Omental fat pad (tissue), 4 donors: ENCODE results near the genes SMARCC1 and FBXW12.

DNA sequence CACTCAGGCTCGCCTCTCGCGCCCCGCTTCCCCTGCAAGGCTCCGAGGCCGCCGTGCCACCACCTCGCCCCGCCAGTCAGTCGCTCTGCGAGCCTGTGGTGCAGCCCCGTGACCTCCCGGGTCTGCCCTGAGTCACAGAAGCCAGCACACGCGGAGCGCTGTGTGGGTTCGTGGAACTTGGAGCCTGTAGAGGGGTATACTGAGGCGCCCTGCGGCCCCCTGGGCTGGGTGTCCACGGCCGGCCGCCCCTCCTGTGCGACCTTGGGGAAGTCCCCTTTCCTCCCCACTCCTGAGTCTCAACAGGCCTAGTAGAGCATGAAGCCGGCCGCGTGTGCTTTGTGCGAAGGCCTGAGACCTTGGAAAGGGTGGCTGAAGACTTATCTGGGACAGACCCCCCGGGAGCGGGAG is 495 bp upstream of the ALS2CL start:
- PRO-cap, result no peak
- RAMPAGE, long total RNA, 4 experiments, result no peak in any of the 4 experiments

- PRO-cap, result no peak
- RAMPAGE, long total RNA, 4 experiments, result no peak in any of the 4 experiments
These were observed 1.3 kb upstream of the TMIE start for GRCh38 chr3:46699920-46700280.

GRCh38 chr3:46871126-46871660 is 6.3 kb upstream of the PTH1R start:
- PRO-cap, result no peak
- RAMPAGE, long total RNA, 4 experiments, result no peak in any of the 4 experiments

DNA sequence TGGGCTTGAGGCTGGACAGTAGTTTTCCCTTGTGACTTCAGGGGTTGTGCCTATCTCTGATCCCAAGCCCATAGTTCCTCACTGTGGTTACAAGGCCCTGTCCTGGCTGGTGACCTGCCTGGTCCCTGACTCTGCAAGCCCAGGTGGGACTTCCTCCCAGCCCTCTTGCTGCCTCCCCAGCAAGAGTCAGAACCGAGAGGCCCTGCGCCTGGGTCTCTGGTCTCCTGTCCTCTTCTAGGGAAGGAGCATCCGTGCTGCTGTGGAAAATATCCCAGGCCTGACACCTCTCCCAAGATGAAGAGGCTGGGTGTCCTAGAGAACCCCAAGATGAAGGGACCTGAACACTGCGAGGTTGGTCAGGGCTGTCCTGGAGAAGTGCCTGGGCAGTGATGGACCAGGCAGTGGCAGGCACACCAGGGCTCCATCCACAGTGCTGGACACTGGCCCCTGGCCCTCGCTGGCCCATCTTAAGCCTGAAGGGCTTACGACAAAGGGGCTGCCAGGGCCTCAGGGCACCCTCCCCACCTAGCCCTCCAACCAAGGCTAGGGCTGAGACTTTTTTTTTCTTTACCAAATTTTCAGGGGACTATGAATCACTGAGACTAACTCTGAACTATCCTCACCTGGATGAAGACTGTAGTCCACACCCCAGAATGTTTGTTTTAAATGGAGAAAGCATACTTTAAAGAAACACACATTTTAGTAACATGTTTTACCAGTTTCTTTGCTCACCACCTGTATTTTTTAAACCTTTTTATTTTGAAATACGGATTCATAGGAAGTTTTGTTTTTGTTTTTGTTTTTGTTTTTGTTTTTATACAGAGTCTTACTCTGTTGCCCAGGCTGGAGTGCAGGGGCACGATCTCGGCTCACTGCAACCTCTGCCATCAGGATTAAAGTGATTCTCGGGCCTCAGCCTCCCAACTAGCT is 32.9 kb downstream of the PTH1R start:
- PRO-cap, result no peak
- RAMPAGE, long total RNA, 4 experiments, result no peak in any of the 4 experiments

- PRO-cap, result no peak
- RAMPAGE, long total RNA, 4 experiments, result no peak in any of the 4 experiments
These were observed 40.4 kb downstream of the PTH1R start for GRCh38 chr3:46917625-46918518.

DNA sequence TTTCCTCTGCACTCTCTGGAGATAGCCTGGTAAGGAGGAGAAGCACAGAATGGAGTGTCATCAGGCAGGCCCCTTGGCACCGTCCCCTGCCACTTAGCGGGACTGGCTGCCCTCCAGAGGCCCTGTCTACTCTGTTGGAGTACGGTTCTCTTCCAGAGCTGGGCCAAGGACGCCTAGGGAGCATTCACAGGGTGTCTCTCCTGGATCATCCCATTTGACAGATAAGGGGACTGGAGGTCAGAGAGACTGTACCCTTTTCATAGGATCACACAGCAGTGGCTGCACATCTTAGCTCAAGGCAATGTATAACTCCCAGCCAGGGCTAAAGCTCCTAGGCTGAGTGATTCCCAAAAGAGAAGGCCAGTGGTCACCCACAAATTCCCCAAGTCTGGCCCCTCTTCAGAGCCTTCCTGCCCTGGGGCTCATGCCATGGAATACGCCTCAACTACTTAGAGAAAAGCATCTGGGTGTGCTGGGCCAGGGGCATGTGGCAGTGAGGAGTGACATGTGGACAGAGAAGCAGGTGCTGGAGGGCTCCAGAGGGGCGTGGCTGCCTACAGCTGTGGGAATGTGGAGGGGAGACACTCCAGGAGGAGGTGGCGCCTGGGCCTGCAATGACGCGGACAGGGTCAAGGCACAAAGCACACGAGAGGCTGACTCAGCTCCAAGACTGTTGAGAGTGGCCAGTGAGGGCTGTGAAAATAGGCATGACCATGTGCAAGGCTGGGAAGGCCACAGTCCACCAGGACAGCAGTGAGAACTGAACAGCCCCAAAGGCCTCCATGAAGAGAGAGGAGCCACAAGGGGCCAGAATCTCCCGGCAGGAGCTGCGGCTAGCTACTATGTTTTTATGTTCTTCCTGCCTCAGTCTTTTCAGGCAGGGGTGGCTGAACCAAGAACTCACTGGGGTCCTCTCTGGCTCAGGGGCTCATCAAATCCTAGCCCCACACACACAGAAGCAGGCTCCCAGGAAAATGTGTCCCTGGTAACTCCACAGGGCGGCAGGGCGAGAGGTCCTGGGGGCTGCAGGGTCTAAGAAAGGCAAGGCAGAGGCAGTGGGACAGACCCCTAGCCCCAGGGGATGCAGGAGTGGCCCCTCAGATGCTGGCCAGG is 48.5 kb downstream of the PTH1R start:
- PRO-cap, result no peak
- RAMPAGE, long total RNA, 4 experiments, result no peak in any of the 4 experiments

GRCh38 chr3:46928125-46928693 is 48.3 kb downstream of the CCDC12 start:
- PRO-cap, result no peak
- RAMPAGE, long total RNA, 4 experiments, result no peak in any of the 4 experiments

DNA sequence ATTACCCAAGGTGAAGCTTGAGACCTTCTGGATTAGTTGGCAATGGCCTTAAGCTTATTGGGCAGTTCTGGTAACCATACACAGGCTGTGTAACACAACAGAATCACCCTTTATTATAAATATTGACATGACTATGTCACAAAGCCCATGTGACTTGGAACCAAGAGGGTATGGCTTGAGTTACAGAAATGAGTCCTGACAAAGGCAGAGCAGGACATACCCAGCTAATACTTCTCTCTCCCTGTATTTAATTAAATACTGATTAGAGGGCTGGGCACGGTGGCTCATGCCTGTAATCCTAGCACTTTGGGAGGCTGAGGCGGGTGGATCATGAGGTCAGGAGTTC is 43.4 kb downstream of the NBEAL2 start:
- PRO-cap, result no peak
- RAMPAGE, long total RNA, 4 experiments, result no peak in any of the 4 experiments

DNA sequence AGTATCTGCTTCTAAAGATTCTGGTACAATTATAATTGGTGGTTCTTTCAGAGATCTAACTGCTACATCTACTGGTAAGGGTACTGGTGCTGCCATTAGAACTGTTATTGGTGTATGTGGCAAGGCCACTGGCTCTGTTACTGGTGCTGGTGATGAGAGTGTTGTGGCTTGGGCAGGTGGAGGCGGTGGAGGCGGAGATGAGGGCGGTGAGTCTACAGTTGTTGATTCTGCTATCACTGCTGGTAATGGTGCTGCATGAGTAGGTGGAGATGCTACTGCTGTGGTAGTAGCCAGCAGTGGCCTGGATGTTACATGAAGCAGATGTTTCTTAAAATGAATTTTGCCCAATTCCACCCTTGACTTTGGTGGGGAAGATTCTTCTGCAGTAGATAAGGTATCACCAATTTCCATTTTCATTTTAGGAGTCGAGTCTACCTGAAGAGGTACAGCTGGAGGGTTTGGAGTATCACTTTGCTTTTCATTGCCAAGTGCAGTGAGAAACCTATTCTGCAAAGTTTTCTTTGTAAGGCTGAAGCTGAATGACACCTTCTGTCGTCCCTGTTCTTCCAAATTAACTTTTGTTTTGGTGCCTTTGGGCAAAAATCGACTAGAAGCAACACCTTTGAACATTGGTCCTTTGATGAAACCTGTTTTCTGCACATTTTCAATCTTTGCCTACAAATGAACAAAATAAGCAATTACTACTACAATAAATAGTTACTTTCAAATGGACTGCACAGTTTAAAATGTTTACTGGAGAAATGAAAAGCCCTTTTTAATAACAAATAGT is 39.8 kb downstream of the SETD2 start:
- PRO-cap, result no peak
- RAMPAGE, long total RNA, 4 experiments, result no peak in any of the 4 experiments

GRCh38 chr3:47164558-47164625 is 479 bp upstream of the SETD2 start:
- PRO-cap, result no peak
- RAMPAGE, long total RNA, 4 experiments, result no peak in any of the 4 experiments

- PRO-cap, result no peak
- RAMPAGE, long total RNA, 4 experiments, result no peak in any of the 4 experiments
These were observed 703 bp upstream of the SETD2 start for GRCh38 chr3:47164626-47165006.

- PRO-cap, result no peak
- RAMPAGE, long total RNA, 4 experiments, result no peak in any of the 4 experiments
These were observed 664 bp upstream of the PTPN23 start for GRCh38 chr3:47380235-47380479.

DNA sequence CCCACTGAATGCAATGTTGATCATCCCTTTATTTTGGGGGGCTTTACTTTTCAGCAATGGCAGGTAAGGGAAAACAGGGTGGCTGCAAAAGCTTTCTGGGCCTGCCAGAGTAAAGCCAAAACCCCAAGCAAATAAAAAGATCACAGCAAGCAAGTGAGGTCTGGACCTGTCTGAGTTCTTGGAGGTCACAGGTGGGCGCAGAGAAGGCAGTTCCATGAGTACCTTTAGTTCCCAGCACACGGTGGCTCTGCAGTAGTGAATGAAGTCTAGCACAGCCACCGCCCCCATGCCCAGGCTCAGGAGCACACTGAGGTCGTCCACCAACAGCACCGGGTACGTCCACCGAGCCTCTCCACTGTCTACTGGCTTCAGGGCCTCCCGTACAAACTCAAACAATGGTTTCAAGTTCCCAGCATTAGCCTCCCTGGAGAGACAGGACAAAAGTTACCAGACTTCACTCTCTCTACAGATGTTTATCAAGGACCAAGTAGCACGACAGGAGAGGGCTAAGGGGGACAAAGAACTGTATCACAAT is 12.0 kb downstream of the ELP6 start:
- PRO-cap, result no peak
- RAMPAGE, long total RNA, 4 experiments, result no peak in any of the 4 experiments

DNA sequence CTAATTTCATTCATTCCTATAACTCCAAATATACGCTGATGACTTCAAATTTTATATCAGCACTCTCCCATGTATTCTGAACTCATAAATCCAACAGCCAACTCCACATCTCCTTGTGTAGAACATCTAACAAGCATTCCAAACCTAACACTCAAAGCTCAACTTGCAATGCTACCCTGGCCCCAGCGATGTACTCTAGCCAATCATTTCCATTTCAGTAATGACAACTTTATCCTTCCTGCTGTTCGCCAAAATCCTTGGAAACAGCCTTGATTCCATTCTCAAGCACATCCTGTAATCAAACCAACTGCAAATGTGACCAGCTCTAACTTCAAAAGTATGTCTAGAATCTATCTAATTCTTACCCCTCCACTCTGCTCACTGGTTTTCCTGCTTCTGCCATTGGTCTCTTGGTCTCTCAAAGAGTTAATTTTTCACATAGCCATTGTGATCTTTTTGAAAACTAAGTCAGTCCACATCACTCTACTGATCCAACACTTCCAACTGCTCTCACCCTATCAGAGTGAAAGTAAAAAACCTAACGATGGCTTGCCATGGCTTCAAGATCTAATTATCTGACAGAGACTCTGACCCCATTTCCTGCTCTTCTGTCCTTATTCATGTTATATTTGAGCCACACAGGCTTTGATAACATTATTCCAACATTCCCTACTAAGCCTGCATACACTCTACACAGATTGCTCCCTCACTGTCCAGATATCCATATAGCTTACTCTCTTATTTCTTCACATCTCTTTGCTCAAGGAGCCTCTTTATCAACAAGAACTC is 66.3 kb downstream of the SMARCC1 start:
- PRO-cap, result no peak
- RAMPAGE, long total RNA, 4 experiments, result no peak in any of the 4 experiments

GRCh38 chr3:47781589-47782692 is at the start of gene SMARCC1:
SMARCC1 (minus strand) TSS chr3:47781893.
- PRO-cap, result bidirectional peak, plus-strand start at chr3:47782006, minus-strand start at chr3:47781853
- RAMPAGE, long total RNA, 4 experiments, result no peak in any of the 4 experiments

GRCh38 chr3:47824362-47825666 is 21.9 kb downstream of the DHX30 start:
- PRO-cap, result no peak
- RAMPAGE, long total RNA, 4 experiments, result start-site peak on the plus strand in 4 of 4 experiments, at chr3:47825012-47825042 at its widest, 75 to 2,118 reads per replicate

- PRO-cap, result no peak
- RAMPAGE, long total RNA, 4 experiments, result no peak in any of the 4 experiments
These were observed 47.7 kb downstream of the DHX30 start for GRCh38 chr3:47850369-47851261.

DNA sequence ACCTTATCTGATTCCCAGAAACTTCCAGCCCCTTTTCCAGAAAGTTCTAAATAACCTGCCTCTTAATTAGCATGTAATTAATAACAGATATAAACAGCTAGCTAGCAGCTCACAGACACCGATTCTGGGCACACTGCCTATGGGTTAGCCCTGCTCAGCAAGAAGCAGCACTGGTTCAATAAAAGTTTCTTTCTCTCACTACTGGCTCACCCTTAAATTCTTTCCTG is 54.2 kb downstream of the MAP4 start:
- PRO-cap, result no peak
- RAMPAGE, long total RNA, 4 experiments, result no peak in any of the 4 experiments

DNA sequence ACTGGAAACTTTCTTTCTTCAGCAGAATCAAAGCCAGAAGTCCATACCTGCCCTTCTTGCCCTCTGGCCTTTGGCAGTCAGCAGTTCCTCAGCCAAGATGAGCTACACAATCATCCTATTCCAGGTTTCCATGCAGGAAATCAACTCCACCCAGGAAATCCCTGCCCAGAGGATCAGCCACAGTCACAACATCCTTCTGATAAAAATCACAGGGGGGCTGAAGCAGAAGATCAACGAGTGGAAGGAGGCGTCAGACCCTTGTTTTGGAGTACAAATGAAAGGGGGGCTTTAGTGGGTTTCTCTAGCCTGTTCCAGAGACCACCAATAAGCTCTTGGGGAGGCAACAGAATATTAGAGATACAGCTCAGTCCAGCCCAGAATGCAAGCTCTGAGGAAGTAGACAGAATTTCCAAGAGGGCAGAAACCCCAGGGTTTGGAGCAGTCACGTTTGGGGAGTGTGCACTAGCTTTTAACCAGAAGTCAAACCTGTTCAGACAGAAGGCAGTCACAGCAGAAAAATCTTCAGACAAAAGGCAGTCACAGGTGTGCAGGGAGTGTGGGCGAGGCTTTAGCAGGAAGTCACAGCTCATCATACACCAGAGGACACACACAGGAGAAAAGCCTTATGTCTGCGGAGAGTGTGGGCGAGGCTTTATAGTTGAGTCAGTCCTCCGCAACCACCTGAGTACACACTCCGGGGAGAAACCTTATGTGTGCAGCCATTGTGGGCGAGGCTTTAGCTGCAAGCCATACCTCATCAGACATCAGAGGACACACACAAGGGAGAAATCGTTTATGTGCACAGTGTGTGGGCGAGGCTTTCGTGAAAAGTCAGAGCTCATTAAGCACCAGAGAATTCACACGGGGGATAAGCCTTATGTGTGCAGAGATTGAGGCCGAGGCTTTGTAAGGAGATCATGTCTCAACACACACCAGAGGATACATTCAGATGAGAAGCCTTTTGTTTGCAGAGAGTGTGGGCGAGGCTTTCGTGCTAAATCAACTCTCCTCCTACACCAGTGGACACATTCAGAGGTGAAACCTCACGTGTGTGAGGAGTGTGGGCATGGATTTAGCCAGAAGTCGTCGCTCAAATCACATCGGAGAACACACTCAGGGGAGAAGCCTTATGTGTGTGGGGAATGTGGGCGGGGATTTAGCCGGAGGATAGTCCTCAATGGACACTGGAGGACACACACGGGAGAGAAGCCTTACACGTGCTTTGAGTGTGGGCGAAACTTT is 27.4 kb downstream of the ZNF589 start:
- PRO-cap, result no peak
- RAMPAGE, long total RNA, 4 experiments, result no peak in any of the 4 experiments

- PRO-cap, result no peak
- RAMPAGE, long total RNA, 4 experiments, result no peak in any of the 4 experiments
These were observed at the start of gene FBXW12 for GRCh38 chr3:48371870-48372337. FBXW12 (plus strand) TSS chr3:48372219.